Subcutaneous preadipocyte (primary cell): ENCODE results near the genes TFDP1 and C13orf46.

DNA sequence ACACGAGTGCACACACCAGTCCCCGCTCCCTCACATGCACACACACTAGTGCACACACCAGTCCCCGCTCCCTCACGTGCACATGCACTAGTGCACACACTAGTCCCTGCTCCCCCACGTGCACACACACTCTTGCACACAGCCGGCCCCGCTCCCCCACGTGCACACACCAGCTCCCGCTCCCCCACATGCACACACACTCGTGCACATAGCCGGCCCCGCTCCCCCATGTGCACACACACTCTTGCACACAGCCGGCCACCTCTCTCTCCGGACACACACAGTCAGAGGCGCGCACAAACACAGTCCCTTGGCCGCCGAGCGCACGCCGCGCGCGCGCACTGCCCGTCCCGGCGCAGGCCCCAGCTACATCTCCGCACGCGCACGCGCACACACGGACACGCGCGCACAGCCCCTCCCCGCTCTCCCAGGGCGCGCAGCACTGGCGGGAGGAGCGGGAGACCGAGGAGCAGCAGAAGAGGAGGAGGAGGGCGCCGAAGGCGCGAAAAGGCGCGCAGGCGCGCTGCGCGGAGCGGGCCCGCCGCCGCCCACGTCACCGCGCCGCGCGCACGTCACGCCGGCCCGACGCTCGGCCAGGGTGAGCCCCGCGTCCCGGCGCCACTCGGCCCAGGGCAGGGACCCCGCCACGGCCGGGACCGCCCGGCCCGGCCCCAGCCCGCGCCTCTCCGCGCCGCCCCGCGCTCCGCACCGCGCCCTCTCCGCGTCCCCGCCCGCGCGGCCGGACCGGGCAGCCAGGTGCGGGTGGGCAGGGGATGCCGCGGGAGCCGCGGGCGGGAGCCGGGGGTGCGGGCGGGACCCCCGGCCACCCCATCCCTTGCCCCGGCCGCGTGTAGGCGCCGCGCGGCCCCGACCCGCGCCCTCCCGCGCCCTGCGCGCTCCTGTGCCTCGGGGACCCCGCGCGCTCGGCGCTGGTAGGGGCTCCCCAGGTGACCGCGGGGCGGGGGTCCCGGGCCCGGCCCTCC lies at the start of gene TFDP1:
TSS of gene TFDP1 (plus strand) at position 621 of the 983 bp plus-strand sequence.
- CAGE, long polyA plus RNA, result no peak

DNA sequence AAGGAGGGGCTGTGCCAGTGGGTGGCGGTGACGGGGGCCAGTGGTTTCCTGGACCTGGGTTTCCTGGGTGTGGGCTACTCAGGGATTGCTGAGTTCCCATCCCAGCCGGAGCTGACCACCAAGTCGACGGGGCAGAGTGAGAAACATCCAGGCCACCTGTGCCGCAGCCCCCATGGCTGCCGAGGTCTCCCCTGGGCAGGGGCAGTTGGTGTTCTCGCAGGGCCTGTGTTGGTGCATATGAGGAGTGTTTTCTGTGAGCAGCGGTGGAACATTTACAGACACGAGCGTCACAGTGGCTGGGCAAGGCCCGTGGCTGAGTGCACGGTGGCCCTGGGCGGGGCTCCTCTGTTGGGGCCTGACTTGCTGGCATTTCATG lies 23.2 kb downstream of the TFDP1 start:
- CAGE, long polyA plus RNA, result no peak

DNA sequence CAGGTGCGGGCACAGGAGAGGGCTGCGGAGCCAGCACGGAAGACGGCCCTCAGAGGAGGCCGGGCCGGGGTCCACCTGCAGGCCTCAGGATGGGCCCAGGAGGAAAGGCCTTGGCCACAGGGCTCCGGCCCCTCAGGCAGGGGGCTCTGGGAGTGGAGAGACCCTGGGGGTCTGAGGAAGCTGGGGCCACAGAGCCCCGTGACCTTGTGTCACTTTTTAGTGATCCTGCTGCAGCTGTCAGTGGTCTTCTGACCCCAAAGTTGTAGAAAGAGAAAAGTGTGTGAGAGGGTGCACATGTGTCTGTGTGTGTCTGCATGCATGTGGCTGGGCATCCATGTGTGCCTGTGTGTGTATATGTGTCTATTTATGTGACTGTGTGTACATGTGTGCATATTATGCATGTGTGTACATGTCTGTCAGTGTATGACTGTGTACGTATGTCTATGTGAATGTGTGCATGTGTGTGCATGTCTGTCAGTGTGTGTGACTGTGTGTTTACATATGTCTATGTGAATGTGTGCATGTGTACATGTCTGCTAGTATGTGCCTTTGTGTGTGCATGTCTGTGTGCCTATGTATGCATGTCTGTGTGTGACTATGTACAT lies 5.9 kb downstream of the GAS6 start:
- CAGE, long polyA plus RNA, result no peak

DNA sequence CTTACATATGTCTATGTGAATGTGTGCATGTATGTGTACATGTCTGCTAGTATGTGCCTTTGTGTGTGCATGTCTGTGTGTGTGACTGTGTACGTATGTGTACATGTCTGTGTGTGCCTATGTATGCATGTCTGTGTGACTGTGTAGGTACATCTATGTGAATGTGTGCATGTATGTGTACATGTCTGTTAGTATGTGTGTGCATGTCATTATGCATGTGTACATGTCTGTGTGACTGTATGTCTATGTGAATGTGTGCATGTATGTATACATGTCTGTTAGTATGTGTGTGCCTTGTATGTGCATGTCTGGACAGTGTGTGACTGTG lies 4.8 kb downstream of the GAS6 start:
- CAGE, long polyA plus RNA, result no peak

- CAGE, long polyA plus RNA, result no peak
Observed at GRCh38 chr13:113864360-113864979, 594 bp upstream of the GAS6 start.

- CAGE, long polyA plus RNA, result no peak
Observed at GRCh38 chr13:113897193-113897740, 33.4 kb upstream of the GAS6 start.

DNA sequence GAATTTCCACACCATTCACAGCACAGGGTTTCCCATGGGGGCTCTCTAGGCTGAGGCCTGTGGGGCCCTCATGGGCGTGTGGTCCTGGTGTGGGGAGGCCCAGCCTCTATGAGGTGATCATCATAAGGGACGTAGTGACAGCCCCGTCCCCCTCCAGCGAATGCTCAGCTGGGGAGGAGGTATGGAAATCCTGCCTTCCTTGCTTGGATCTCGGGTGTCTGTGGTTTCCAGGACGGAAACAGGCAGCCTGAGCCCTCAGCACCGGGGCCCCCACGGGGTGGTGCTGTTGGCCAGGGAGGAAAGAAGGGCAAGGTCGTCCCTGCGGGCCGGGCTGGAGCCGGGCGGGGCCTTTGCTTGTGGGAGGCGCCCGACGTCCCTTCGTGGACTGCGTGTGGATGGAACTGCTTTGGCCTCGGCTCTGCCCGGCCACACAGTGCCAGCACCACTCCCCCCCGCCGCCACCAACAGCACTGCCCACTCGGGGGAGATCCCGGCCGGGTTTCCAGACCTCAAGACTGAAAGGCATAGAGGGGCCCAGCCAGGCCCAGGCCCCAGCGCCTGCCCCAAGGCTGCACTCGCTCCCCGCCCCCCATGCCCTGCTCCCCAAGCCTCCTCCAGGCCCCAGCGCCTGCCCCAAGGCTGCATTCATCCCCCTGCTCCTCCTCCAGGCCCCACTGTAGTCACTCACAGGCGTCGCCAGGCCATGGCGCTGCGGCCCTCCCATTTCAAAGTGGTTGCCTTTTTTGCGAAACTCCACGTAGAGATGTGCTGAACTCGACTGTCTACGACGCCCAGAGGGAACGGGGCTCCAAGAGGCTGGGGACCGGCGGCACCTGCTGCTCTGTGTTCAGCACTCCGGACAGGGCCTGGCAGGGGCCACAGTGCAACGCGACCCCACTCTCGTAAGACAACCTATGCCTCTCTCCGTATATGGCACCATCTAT lies 22.6 kb downstream of the C13orf46 start:
- CAGE, long polyA plus RNA, result no peak

- CAGE, long polyA plus RNA, result no peak
Observed at GRCh38 chr13:113973945-113974435, at the start of gene C13orf46. Gene C13orf46 (minus strand): TSS chr13:113974076.

GRCh38 chr13:114025712-114026207 lies 51.9 kb upstream of the C13orf46 start:
- CAGE, long polyA plus RNA, result no peak

DNA sequence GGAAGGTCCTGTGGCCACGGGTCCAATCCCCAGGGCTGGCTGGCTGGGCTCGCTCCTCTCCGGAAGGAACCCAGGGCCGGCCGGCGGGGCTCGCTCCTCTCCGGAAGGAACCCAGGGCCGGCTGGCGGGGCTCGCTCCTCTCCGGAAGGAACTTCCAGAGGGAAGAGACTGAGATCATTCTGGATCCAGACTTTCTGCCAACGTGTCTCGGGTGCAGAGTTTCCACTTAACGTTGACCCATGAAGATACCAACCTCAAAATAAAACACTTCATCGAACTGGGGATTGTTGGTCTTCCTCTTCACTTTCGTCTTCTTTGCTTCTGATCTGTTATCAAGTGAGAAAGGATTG lies 53.2 kb upstream of the C13orf46 start:
- CAGE, long polyA plus RNA, result no peak

GRCh38 chr13:114032036-114032518 lies 58.2 kb upstream of the C13orf46 start:
- CAGE, long polyA plus RNA, result no peak

DNA sequence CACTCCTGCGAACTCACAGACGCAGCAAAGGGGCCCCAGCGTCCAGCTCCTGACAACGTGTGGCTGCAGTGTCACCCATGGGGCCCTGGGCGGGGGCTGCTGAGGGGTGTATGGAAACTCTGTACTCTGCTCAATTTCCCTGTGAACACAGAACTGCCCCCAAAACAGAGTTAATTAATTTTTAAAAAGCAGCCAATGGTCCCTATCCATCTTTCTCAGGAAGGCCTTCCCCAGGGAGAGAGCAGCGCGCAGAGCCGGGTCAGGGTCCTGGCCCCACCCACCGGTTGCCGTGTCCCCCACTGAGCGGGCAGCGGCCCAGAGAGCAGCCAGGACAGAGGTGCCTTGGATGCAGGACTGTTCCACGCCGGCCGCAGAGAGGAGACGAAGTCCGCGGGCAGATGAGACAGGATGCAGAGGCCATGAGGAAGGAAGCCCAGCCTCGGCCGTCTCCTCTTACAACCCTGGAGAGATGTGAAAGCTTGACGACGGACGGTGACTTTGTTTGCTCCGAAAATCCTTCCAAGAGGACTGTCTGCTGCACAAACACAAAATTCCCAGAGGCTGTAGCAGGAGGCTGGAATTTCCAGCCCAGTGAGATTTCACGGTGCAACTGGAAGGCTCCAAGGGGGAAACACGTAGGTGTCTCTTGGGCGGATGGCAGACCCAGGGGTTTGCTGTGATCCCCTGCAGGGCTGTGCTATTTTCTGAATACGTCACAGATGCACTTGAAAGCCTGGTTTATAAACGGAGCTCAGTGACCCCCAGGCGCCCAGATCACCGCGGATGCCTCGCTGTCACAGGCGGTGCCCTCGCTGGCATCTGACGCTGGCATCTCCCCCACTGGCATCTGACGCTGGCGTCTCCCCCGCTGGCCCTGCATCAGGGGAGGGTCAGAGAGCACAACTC lies 61.7 kb upstream of the C13orf46 start:
- CAGE, long polyA plus RNA, result no peak

- CAGE, long polyA plus RNA, result no peak
Observed at GRCh38 chr13:114042126-114043001, 68.5 kb upstream of the C13orf46 start.

DNA sequence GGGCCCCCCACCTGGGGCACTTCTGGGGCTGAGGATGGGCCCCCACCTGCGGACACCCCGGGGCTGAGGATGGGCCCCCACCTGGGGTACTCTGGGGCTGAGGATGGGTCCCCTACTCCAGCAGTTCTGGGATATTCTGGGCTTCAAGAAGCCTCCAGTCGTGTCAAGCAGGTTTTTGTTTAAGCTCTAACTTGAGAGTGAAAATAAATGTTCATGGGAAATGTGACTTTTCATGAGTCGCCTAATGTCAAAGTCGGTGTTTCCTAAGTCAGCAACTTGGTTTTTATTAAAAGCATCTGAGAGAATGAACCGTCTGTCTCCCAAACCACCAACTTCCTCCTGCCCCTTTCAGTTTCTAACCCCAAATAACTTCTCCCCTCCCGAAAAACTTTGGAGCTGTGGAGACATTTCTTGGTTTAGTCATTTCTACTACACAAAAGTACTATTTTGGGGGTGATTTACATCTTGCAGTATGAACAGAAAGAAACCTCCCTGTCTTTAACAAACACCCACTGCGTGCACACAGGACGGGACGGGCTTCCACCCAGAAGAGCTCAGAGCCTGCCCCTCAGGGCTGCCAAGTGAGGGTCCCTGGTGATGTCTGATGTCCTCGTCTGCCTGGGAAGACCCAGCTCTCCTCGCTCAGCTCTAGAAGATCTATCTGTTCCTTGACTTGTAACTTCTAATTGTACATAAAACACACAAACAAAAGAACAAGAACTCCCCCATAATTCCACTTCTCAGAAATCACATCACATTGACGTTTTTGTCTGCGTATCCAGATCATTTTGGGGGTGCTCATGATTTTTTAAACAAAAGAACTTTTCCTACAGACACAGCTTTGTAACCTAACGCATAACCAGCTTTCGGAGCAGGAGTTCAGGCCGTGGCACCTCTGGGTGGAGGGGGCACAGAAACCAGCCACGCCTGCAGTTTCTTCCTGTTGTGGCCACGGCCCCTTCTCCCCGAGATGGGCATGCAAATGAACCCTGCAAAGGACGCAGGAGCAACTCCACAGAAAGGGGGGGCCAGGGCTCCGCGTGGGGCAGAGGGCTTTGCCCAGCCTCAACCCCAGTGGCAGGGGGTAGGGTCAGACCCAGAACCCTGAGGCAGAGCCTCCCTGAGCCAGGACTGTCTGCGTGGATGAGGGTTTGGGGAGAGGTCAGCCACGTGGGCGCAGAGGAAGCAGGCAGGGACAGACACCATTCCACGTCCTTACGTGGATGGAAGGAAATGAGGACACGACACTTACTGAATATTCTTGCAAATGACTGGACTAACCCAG lies 64.8 kb downstream of the RASA3 start:
- CAGE, long polyA plus RNA, result no peak

- CAGE, long polyA plus RNA, result no peak
Observed at GRCh38 chr13:114093525-114094491, 38.6 kb downstream of the RASA3 start.

GRCh38 chr13:114112710-114113420 lies 19.6 kb downstream of the RASA3 start:
- CAGE, long polyA plus RNA, result no peak

DNA sequence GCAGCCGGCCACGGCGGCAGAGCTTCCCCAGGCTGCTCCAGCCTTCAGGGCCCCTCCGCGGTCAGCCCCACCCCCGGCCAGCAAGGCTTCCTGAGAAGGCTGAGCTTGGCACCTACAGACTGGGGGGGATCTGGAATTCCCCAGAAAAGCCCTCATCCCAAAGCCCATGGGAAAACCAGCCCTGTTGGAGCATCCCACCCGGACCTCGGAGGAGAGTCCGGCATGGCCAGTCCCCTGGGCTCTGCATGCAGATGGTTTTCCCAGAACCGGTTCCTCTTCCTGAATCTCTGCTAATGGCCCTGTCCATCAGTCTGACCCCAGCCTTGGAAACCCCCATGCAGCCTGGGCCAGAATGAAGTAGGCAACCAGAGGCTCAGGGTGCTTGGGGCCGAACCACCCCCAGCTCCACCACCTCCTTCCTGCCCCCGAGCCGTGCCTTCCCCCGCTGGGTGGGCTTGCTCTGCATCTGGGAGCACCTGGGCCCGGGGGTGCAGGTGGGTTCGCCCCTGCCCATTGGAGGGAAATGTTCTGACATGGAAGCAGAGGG lies 10.2 kb downstream of the RASA3 start:
- CAGE, long polyA plus RNA, result no peak

GRCh38 chr13:114154415-114155002 lies 22.1 kb upstream of the RASA3 start:
- CAGE, long polyA plus RNA, result no peak

GRCh38 chr13:114282285-114282715 lies 899 bp downstream of the UPF3A start:
- CAGE, long polyA plus RNA, result no peak